GM12892 (cell line): ENCODE measurements around a stretch of chr17.

DNA sequence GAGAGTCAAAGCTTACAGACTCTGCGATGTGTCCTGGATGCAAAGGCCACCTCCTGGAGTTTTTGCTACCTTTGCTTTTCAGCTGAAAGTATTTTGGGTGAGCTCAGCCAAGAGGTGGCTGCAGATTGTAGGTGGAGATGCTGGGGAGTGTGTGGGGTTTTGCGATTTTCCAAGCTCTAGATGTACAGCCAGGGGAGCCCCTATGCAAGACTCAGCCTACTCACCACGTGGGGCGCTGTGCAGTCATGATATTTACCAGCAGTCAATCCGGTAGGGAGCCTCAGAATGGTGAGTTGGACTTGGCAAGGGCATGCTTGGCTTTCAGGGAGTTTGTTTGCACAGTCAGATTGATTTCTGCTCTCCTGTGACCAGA, 175.2 kb downstream of the UTP18 start:
- RRBS, result no CpG with 5 or more reads among the region's 5 CpGs

GRCh38 chr17:54685526-54685982, 215.1 kb upstream of the TOM1L1 start:
- RRBS, result no CpG with 5 or more reads among the region's 2 CpGs

- RRBS, result no CpG with 5 or more reads among the region's 14 CpGs
Observed at GRCh38 chr17:54899501-54900240, 981 bp upstream of the TOM1L1 start.

DNA sequence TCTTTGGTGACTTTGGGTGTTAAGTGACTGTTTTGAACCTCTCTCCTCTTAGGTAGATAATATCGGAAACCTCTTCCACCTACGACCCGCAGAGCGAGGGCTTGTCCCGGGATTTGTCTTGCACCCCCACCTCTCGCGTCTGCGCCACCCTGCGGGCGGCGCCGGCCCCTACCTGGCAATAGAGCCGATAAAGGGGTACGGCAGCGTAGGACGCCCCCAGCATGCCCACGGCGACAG, 427 bp downstream of the COX11 start:
- RRBS, result under 1% methylated on average over 8 of the region's 18 CpGs

DNA sequence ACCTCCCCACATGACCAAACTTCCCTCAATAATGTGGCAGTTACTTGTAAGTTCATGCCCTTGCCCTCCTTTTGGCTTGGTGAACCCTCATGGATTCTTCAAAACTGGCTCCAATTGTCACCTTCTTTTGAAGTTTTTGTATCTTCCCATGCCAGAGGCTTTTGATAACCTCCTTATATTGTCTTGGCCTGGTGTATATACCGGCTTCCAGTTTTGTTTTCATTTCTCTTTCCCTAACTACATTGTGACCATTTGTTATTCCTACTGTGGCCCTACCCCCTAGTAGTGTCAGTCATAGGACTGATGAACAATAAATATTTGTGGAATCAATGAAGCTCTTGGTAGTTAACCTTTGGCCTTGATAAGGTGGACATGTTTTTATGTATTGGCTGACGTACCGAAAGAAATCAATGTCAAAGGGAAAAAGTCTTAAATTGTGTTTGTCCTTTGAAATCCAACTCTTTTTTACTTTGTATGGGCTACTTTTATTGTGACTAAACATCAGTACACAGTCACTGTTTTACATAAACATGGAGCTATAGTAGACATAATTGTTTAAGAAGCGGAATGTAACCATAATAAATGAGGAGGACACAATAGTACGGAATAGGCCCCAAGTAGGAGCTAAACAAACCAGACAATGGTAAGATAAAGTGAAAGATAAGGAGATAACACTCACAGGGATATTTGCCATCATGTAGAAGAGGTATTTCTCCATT, 109.7 kb upstream of the MMD start:
- RRBS, result no CpG with 5 or more reads among the region's 5 CpGs

DNA sequence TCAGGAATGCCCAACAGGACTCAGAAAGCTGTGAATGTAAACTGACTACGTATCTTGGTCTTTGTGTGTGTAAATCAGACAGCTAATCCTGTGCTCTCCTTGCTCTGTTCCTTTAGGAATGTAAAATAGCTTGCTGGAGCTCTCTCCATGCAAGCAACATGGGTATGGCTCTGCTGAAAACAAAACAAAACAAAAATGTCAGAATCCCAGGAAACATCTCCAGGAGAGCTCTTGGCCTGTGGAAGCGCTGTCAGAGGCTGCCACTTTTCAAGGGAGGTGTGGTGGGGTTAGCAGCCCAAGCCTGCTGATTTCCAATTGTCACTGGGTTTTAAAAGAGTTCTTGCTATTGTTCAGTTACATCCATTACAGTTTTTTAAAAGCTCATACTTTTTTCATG, 161.7 kb upstream of the NOG start:
- RRBS, result no CpG with 5 or more reads among the region's 2 CpGs

DNA sequence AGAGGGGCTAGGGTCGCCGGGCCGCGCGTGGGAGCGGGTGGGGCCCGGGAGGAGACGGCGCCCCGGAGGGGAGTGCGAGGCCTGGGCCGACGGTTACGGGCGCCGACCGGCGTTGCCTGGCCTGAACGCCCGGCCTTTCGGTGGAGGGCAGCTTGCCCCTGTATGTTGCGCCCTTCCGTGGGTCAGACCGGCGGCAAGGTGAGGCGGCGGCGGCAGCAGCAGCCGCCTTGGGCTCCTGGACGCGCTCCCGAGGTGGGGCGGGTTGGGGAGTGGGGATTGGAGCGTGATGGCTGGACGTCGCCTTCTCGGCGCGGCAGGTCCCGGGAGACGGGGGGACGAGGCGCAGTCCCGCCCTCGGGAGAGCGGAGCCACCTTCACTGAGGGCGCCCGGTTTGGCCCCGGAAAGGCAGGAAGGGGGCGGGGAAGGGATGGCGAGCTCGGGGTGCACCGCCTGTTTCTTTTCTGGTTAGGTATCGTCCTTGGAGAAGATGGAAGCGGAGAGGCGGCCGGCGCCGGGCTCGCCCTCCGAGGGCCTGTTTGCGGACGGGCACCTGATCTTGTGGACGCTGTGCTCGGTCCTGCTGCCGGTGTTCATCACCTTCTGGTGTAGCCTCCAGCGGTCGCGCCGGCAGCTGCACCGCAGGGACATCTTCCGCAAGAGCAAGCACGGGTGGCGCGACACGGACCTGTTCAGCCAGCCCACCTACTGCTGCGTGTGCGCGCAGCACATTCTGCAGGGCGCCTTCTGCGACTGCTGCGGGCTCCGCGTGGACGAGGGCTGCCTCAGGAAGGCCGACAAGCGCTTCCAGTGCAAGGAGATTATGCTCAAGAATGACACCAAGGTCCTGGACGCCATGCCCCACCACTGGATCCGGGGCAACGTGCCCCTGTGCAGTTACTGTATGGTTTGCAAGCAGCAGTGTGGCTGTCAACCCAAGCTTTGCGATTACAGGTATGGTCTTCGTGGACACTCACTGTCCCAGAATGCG, 651 bp downstream of the DGKE start:
- RRBS, result 2% methylated on average over 30 of the region's 93 CpGs

- RRBS, result no CpG with 5 or more reads among the region's 2 CpGs
Observed at GRCh38 chr17:56890081-56890485, 23.8 kb downstream of the TRIM25 start.

DNA sequence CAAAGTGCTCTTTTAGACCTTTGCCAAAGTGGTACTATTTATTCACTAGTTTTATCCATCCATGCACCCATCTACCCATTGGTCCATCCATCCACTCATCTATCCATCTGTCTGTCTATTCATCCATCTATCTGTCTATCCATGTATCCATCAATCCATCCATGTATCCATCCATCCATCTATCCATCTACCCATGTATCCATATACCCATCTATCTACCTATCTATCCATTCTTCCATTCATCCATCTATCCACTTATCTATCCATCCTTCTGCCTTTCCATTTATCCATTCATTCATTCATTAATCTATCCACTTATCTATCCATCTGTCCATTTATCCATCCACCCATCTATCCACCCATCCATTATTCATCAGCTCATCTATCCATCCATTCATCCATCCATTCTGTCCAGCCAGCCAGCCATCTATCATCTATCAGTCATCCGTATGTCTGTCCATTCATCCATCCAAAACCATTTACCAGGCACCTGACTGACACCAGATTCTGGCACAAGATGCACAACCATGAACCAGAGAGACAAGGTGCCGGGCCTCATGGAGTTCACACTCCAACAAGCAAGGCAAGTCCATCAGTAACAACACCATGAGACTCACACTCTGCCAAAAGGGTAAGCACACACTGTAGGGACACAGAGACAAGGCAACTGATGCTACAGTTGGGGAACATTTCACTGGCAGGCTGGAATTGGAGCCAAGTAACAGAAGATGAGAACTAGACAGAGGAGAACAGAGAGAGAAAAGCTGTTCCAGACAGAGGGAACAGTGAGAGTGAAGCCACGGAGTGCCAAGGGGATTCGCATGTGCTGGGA, 21.4 kb downstream of the TRIM25 start:
- RRBS, result no CpG with 5 or more reads among the region's 4 CpGs

GRCh38 chr17:56895654-56896298, 18.1 kb downstream of the TRIM25 start:
- RRBS, result no CpG with 5 or more reads among the region's 8 CpGs

DNA sequence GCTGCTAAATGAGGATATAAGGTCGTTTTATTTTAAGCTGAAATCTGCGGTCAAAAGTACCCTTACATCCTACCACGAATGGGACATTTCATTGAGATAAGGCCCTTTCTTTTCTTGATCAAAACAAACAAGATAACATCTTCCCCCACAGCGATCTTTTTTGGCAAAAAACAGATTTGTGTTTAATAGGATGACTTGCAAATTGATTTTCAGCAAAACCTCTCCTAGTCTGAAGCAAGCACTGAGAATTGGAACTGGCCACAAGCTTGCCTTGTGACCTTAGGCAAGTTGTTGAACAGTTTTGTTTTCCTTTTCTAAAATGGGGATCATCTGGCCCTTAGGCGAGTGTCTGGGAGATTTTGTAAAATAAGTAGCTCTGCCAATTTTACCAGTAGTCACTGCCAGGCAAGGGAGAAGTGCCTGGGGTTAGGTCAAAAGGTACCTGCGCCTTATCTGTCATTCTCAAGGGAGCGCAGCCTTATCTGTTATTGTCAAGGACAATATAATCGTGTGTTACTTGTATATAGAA, 687 bp downstream of the SCPEP1 start:
- RRBS, result no CpG with 5 or more reads among the region's 8 CpGs

DNA sequence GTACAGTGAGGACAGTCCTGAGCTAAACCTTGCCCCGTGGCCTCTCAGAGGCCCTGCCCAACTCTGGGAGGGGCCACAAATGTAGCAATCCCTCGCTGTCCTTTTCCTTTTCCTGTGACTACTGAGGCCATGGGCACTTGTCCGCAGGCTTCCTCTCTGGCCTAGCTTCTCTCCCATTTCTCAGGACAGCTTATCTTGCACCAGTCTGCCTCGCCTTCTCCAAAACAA, 7.5 kb downstream of the SCPEP1 start:
- RRBS, result no CpG with 5 or more reads among the region's 4 CpGs

- RRBS, result no CpG with 5 or more reads among the region's 4 CpGs
Observed at GRCh38 chr17:57068271-57068640, 16.8 kb upstream of the AKAP1 start.

- RRBS, result no CpG with 5 or more reads among the region's 28 CpGs
Observed at GRCh38 chr17:57105414-57106454, 20.7 kb downstream of the AKAP1 start.

GRCh38 chr17:57110884-57111519, 26.0 kb downstream of the AKAP1 start:
- RRBS, result no CpG with 5 or more reads among the region's 13 CpGs

GRCh38 chr17:57275651-57276594, 19.6 kb downstream of the MSI2 start:
- RRBS, result no CpG with 5 or more reads among the region's 8 CpGs

DNA sequence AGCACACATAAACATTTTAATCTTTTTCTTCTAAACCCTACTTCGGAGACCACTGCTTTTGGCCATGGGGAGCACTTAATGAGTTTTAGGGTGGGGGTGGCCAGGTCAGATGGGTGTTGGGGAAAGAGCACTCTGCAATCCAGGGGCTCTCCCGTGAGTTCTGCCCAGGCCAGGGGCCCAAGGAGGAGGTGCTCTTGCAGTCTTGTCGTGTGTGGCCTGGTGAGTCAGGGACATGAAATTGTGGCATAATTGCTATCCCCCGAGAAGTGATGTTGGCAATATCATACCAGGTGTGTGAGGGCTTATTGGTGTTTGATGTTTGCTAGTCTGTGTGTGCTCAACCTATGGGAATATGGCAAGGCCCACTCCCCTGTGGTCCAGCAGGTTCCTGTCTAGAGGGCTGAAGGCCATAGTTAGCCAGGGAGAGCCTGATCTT, 24.5 kb downstream of the MSI2 start:
- RRBS, result no CpG with 5 or more reads among the region's 4 CpGs

- RRBS, result 94% methylated on average over 3 of the region's 8 CpGs
Observed at GRCh38 chr17:57289684-57289964, 33.3 kb downstream of the MSI2 start.

DNA sequence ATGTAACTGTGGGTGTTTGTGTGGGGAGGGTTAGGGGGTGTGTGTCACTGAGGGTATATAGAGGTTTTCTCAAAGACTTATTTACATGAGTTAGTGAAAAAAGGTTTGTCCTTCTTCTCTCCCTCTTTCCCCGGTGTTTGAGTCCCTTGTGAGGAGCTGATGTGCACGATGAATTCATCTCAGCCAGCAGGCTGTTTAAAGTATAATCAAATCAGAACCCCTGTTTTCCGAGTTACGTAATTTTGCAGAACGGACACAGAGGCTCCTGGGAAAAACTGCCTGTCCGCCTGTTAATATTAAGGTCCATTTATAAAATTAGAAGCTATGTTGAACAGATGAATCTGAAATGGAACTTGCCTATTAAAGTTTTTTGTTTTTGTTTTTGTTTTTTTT, 73.2 kb downstream of the MSI2 start:
- RRBS, result no CpG with 5 or more reads among the region's 6 CpGs

GRCh38 chr17:57369840-57370748, 113.8 kb downstream of the MSI2 start:
- RRBS, result no CpG with 5 or more reads among the region's 7 CpGs